Pulmonary lymph node (tissue), 1 donor: ENCODE measurements around the genes HSD3B7 and STX4.

- PRO-cap = unidirectional peak, minus-strand start at chr16:30699411
Measured at GRCh38 chr16:30699229-30699660, 274 bp downstream of the SRCAP start.

GRCh38 chr16:30710670-30711177 is 11.8 kb downstream of the SRCAP start:
- PRO-cap = no peak

DNA sequence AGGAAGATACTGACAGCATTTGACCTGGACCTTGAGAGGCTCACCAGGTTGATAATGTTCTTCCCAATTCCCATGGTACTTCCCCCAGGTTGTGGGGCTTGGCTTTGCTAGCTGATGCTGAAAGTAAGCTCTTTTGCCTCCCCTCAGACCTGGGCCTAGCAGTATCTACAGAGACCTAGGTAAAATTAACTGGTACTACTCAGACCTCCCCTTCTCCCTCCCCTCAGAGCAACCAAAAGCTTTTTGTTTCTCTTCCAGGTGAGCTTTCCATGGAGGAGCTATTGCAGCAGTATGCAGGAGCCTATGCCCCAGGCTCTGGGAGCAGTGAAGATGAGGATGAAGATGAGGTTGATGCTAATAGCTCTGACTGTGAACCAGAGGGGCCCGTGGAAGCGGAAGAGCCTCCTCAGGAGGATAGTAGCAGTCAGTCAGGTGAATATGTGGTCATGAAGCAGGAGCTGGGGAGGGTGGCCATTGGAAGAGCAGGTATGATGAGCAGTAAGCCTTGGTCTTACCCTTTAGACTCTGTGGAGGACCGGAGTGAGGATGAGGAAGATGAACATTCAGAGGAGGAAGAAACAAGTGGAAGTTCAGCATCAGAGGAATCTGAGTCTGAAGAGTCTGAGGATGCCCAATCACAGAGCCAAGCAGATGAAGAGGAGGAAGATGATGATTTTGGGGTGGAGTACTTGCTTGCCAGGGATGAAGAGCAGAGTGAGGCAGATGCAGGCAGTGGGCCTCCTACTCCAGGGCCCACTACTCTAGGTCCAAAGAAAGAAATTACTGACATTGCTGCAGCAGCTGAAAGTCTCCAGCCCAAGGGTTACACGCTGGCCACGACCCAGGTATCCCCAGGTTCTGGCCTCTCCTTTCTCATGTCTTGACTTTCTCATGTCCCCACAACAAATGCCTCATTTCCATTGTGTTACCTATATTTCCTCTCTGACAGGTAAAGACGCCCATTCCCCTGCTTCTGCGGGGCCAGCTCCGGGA is 12.6 kb downstream of the SRCAP start:
- PRO-cap = no peak

DNA sequence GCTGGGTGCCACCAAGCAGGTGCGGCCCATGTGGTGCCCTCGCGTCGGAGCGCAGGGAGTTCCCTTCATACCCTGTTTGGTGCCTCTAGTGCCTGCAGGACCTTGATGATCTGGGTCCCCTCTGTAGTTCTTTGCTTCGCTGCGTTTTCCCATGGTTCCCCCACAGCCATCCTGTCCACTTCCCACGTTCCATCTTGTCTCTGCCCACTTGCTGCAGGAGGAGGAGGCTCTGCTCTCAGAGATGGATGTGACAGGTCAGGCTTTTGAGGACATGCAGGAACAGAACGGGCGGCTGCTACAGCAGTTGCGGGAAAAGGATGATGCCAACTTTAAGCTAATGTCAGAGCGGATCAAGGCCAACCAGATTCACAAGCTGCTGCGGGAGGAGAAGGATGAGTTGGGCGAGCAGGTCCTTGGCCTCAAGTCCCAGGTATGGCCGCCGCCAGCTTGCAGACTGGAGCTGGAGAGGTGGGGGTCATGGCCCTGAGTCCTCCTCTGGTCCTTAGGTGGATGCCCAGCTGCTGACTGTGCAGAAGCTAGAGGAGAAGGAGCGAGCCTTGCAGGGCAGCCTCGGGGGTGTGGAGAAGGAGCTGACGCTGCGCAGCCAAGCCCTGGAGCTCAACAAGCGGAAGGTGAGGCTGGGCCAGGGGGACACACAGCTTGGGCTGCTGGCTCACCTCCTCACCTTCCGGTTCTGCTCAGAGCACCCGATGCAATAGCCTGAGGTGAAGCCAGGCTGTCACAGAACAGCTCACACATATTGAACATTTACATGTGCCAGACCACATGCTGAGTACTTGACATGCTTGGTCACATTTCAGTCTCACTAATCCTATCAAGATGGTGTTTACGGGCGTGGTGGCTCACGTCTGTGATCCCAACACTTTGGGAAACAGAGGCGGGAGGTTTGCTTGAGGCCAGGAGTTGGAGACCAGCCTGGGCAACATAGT is 7.1 kb downstream of the RNF40 start:
- PRO-cap = no peak

DNA sequence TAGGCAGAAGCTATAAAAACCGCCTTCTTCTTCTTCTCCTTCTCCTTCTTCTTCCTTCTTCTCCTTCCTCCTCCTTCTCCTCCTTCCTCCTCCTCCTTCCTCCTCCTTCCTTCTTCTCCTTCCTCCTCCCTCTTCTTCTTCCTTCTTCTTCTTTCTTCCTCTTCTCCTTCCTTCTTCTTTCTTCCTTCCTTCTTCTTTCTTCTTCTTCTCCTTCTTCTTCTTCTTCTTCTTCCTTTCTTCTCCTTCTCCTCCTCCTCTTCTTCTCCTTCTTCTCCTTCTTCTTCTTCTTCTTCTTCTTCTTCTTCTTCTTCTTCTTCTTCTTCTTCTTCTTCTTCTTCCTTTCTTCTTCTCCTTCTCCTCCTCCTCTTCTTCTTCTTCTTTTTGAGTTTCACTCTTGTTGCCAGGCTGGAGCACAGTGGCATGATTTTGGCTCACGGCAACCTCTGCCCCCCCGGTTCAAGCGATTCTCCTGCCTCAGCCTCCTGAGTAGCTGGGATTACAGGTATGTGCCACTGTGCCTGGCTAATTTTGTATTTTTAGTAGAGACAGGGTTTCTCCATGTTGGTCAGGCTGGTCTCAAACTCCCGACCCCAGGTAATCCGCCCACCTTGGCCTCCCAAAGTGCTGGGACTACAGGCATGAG is 4.6 kb upstream of the FBXL19 start:
- PRO-cap = no peak

DNA sequence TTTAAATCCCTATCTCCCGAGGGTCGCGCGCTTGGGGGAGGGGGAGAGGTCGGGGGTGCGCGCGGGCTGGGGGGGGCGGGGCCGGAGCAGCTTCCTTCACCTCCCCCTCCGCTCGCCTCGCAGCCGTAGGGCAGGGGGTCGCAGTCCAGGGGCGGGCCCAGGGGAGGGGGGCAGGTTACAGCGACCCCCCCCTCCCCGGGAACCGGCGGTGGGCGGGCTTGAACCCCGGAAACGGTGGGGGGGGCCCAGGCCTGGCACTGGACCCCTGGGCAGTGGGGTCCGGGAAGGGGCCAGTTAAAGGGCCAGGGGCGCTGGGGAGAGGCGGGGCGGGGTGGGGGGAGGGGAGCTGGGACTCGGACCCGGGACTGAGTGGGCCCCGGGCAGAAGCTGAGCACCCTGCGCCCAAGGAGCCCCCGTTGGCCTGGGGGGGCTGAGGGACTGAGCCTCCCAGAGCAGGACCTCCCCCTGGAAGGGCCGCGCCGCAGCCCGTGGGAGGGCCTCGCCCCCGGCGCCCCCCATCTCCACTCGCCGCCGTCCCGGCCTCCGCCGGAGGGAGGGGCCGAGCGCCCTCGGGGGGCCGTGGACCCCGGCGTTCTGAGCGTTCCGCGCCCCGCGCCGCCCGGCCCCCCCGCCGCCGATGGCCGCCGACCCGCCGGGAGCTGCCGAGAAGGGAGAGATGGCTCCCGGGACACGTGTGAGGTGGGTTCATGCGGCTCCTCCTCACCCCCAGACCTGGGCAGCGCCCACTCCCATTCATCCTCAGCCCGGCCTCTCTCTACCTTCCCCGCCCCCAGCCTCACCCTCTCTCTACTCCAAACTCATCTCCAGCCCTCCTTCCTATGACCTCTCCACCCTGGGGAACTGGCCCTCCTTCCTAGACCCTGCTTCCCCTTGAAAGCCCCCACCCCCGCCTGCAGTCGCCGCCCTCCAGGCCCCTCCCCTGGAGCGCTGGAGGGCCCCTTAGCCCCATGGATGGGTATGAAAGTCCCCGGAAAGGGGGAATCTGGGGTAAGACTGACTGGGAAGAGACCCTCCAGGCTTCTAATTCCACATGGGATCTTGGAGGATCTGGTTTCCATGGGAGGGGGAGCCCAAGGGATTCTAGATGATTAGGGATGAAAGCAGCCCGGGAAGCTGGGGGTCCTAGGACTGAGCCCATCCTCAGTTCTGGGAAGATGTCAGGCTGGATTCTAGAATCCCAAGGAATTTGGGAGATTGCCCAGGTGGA is 803 bp downstream of the FBXL19 start:
- PRO-cap = bidirectional peak, plus-strand start at position 1,011 of the sequence, minus-strand start at position 847 of the sequence

- PRO-cap = no peak
Measured at GRCh38 chr16:30947291-30947782, 1.5 kb upstream of the ORAI3 start.

DNA sequence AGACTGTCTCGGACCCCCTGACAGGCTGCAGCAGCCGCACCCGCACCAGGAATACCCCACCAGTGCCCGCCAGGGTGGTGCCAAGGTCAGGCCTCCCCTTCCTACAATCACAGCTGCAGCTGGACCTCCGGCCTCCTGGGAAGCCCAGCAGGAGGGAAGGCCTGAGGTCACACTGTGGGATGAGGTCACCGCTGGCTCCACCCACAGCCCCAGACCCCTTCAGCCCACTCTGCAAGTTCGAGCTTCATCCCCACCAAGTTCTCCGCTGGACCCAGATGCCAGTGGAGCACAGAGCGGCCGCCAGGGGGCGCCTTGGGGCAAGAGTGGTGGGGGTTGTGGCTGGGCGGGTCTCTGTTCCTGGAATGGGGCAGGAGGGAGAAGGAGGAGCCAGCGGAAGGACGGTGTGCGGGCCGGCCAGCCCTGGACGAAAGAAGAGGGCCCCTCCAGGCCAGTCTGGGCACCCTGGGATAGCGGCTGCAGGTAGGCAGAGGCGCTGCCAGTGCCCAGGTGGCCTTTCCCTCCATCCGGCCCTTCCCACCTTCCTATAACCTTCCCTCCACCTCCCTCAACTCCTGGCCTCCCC is at the start of gene HSD3B7:
TSS of gene HSD3B7 (plus strand) at position 390 of the 583 bp plus-strand sequence.
- PRO-cap = unidirectional peak, plus-strand start at position 390 of the sequence

DNA sequence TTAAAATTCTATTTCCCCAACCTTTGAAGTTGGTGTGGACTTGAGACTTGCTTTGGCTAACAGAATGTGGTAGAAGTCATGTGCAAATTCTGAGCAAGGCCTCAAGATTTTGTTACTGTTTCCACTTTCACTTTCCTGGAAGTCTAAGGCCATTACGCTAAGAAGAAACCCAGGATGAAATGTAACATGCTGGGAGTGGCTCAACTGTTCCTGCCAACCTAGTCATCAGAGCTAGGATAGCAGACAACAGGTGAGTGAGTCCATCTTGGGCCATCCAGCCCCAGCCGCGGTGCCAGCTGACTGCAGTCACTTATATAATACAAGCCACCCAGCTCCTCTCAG is 10.8 kb upstream of the STX4 start:
- PRO-cap = no peak

- PRO-cap = bidirectional peak, plus-strand start at chr16:31032822, minus-strand start at chr16:31032859; bidirectional peak, plus-strand start at chr16:31033536, minus-strand start at chr16:31033229
Measured at GRCh38 chr16:31032607-31033685, at the start of gene STX4. TSS of gene STX4 (plus strand) at chr16:31033558.

GRCh38 chr16:31112160-31112639 is 4.0 kb downstream of the BCKDK start:
- PRO-cap = no peak

DNA sequence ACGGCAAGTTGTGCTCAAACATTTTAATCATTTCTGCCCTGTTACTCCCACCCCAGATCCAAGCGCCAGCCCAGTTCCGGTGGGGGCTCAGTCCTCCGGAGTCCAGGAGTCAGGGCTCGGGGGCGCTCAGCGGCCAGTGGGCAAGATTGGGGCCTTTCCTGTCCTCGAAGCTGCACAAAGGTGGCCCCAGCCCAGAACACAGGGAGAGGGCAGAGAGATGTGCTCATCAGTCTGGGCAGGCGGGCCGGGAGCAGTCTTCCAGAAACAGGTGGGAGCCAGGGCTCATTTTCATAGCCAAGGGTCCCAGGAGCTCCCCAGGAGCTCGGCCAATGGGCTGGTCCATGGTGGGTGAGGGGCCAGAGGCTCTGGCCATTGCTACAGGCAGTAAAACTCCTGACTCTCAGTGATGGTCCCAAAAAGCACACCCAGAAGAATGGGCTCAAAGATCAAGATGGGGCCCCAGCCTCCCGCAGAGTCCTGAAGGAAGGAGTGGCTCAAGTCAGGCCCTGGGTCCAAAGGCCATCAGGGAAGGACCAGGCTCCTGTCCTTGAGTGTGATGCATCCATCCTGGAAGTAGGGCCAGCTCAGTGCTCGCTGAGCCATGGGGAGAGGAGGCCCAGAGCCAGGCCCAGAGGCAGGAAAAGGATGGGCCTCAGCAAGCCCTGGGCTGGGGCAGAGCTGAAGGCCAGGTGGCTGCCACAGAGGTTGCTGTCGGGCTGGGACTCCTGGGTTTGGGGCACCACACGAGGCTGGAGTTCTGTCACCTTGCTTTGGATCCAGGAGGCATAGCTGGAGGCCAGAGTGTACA is 3.9 kb downstream of the PRSS8 start:
- PRO-cap = no peak

- PRO-cap = no peak
Measured at GRCh38 chr16:31133849-31134574, 1.5 kb downstream of the PRSS8 start.

DNA sequence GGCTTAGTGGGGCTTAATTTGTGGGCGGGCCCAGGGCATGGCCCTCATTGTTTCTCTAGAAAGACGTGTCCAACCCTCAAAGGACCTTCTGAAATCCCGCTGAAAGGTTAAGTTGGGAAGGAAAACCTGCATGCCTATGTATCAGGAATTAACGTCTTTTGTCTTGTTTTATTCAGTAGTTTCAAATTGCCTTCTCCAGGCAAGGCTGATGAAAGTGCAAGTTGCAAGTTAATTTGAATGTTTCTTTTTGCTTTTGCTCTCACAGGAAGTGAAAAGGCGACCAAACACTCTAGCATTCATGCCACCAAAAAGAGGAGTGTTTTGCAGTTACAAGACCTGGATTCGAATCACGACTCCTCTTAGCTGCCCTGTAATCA is 1.1 kb upstream of the FUS start:
- PRO-cap = no peak

DNA sequence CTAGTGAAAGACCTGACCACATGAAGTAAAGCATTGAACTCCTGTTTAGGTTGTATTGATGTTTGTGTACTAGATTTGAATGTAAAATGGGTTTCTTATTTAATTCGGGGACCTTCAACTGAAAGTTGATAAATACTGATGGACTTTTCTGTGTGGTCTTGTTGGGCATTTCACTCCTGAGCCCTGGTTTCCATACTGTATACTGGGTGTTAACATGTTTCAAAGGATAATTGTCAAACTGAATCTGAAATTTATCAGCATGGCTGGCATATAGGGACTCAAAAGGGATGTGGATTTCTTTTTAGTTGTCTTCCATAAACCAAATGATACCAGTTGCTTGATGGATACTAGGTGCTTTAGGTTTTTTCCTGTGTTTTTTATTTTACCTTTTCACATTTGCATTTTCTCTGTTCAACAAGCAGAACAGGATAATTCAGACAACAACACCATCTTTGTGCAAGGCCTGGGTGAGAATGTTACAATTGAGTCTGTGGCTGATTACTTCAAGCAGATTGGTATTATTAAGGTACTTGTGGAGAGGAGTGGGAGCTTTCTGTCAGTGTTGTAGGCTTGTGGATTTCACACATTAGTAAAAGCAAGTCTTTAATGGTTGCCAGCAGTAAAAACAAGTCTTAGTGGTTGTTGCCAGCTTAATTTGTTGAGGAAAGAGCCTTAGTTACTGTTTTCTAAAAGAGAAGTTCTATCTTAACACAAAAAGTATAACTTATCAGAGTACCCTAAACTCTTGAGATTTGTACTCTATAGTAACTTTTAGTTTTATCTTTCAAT is 9.0 kb downstream of the FUS start:
- PRO-cap = no peak

DNA sequence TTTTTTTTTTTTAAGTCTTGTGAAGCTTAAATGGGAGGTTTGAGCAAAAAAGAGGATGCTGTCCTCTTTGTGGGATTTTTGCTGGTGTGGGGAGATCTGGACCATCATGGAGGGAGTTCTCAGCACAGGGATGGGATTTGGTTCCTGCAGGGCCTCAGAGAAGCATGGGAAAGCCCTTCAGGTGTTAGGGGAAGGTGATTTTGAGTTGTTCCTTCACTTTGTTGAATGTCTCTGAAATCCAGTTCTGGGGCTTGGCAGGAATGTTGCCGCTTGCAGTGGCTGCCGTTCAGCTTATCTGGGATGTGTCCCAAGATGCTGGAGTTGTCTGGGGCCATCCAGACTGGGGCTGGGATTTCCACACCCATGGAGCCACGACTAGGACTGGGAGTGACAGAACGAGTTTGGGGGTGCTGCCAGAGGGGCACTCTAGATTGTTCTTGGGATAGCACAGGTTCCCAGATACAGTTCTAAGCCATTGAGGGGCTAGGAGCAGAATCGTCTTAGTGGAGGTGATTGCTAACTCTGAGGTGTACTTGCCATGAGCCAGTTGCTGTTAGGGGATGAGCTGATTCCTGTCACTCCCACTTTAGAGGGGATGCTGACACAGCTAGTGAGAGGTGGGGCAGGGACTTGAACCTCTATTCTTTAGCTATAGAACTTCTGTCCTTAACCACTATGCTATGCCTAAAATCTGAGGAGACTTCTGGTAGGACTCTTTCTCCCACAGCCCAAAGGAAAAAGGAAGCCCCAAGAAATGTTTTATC is 4.0 kb downstream of the PYCARD start:
- PRO-cap = no peak

GRCh38 chr16:31201427-31202014 is 1.0 kb downstream of the PYCARD start:
- PRO-cap = no peak

DNA sequence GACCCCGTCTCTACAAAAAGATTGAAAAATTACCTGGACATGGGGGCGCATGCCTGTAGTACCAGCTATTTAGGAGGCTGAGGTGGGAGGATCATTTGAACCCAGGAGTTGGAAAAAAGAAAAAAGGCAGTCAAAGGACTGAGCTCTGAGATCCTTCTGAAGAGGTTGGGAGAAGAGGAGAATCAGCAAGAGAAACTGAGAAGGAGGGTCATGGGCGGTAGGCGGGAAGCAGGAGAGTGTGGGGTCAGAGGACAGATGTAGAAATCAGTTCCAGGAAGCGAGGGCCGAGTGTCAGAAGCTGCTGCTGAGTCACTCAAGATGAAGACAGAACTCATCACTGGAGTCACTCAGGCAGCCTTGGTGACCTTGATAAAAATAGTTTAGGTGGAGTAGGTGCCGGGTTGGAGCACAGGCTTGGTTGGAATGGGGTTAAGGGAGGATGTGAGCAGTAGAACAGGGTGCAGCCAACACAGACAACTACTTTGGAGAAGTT is 6.2 kb upstream of the ITGAM start:
- PRO-cap = no peak

- PRO-cap = unidirectional peak, minus-strand start at chr16:31299855
Measured at GRCh38 chr16:31299781-31300071, 40.0 kb downstream of the ITGAM start.

GRCh38 chr16:31352443-31352995 is 2.5 kb upstream of the ITGAX start:
- PRO-cap = no peak